ENCODE results near the genes PWP2, AIRE and TRPM2.

DNA sequence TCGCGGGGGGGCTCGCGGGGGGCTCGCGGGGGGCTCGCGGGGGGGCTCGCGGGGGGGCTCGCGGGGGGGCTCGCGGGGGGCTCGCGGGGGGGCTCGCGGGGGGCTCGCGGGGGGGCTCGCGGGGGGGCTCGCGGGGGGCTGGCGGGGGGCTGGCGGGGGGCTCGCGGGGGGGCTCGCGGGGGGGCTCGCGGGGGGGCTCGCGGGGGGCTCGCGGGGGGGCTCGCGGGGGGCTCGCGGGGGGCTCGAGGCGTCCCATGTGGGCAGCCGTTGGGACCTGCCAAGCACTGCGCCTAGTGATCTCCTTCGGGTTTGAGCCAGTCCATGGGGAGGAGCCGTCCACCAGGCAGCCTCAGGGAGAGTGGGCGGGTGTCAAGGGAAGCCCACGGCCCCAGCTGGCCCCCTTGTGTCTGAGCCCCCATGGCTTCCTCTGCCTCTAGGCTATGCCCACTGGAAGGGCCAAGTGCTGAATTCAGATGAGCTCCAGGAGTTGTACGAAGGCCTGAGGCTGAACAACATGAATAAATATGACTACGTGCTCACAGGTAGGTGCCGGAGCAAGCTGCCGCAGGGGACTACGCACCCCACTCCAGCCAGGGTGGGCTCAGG is 22.4 kb downstream of the PDXK start:
- PRO-cap = no peak
- RAMPAGE, long total RNA = no peak

GRCh38 chr21:43861389-43862036 is 3.5 kb upstream of the AGPAT3 start:
- PRO-cap = no peak
- RAMPAGE, long total RNA = no peak

GRCh38 chr21:43980611-43981413 is 31.3 kb upstream of the TRAPPC10 start:
- PRO-cap = no peak
- RAMPAGE, long total RNA = no peak

GRCh38 chr21:44013810-44014139 is 1.7 kb downstream of the TRAPPC10 start:
- PRO-cap = no peak
- RAMPAGE, long total RNA = no peak

DNA sequence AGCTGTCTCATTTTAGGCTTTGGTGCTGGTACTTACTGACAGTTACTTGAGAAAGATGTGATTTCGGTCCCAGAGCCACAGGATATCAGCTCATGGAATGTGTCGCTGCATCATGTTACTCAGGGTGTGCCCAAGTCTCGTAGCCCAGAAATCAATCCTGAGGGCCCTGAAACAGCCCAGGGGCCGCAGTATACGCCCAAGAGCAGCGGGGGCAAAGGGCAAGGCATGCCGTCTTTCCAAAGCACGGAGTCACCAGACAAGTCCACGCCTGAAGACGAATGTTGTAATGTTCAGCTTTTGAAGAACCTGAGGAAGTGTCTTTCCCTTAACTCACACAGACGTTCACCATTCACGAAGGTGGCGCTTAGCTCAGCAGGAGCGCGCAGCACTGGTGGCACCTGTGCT is 18.9 kb upstream of the PWP2 start:
- PRO-cap = no peak
- RAMPAGE, long total RNA = no peak

DNA sequence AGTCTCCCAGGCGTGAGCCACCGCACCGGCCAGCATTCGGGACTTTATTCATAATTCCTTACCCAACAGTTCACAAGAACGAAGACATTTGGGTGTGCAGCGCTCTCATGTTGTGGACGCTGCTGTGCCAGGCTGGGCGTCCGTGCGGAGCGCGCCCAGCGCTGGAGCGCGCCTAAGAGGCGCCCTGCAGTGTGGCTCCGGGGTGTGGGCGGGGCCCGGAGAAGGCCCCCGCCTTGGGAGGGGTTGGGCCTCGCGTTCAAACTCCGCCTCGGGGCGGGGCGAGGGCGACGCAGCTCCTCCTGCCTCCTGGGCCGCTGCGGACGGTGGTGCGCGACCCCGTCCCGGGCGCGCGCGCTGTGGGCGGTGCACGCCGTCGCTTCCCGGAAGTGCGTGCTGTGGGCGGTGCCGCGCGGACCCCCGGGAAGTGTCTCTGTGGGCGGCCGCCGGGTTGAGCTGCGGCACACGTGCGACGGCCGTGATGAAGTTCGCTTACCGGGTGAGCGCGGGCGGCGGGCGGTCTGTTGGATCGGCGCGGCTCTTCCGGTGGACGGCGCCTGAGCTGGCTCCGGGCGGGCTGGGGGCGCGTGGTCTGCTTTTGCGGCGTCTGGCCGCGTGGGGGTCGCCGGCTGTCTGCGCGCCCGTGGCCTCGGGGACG is at the start of gene PWP2:
Gene PWP2, plus strand, starts transcription at position 461 of the 655 bp plus-strand sequence.
- PRO-cap = unidirectional peak, plus-strand start at position 461 of the sequence
- RAMPAGE, long total RNA = no peak

DNA sequence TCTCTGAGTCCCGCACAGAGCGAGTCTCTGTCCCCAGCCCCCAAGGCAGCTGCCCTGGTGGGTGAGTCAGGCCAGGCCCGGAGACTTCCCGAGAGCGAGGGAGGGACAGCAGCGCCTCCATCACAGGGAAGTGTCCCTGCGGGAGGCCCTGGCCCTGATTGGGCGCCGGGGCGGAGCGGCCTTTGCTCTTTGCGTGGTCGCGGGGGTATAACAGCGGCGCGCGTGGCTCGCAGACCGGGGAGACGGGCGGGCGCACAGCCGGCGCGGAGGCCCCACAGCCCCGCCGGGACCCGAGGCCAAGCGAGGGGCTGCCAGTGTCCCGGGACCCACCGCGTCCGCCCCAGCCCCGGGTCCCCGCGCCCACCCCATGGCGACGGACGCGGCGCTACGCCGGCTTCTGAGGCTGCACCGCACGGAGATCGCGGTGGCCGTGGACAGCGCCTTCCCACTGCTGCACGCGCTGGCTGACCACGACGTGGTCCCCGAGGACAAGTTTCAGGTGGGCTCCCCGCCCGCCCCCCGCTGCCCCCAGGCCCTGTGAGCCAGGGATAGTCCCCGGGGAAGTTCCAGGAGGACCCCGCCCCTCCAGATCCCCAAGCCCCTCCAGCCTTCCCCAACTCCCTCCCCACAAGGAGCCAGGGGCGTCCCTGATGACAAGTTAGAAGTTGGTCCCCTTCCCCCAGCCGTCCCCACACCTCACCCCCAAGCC is at the start of gene AIRE:
Gene AIRE, plus strand, starts transcription at position 237 of the 709 bp plus-strand sequence.
- PRO-cap = no peak
- RAMPAGE, long total RNA = no peak

DNA sequence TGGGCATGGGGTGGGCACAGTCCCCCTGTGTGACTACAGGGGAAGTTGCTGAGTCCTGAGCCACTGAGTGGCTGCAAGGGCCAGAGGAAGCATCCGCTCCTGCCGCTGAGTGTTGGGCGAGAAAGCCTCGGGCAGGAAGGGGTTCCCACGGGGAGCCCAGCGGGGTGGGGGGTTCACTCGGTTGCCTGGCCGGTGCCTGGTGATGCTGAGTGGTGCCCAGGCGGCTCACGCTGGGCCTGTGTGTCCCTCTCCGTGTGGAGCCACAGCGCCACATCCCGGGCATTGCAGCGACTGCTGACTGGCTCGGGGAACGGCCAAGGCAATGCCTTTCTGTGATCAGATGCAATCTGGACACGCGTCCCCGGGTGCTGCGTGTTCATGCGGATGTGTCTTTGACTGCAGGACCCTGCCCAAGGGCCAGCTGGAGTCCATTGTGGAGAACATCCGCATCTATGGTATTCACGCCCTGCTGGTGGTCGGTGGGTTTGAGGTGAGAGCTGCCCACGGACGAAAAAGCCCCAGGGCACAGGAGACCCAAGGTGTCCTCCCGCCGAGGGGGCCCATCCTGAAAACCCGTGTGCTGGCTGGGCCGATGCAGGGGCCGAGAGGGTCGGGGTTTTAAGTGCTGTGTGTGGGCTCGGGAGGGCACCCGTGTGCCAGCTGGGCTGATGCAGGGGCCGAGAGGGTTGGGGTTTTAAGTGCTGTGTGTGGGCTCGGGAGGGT is 16.5 kb downstream of the CFAP410 start:
- PRO-cap = no peak
- RAMPAGE, long total RNA = no peak

DNA sequence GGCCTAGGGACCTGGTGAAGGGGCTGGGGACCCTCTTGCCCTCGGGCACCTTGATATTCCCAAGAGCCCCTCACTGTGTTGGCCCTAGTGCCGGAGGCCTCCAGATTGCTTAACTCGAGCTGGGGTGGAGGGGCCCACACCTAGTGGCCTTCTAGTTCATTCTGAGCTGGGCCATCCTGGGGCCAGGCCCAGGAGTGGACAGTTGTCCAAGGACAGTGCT is 11.3 kb downstream of the CFAP410 start:
- PRO-cap = no peak
- RAMPAGE, long total RNA = no peak

GRCh38 chr21:44328686-44329300 is 10.4 kb downstream of the CFAP410 start:
- PRO-cap = no peak
- RAMPAGE, long total RNA = no peak

DNA sequence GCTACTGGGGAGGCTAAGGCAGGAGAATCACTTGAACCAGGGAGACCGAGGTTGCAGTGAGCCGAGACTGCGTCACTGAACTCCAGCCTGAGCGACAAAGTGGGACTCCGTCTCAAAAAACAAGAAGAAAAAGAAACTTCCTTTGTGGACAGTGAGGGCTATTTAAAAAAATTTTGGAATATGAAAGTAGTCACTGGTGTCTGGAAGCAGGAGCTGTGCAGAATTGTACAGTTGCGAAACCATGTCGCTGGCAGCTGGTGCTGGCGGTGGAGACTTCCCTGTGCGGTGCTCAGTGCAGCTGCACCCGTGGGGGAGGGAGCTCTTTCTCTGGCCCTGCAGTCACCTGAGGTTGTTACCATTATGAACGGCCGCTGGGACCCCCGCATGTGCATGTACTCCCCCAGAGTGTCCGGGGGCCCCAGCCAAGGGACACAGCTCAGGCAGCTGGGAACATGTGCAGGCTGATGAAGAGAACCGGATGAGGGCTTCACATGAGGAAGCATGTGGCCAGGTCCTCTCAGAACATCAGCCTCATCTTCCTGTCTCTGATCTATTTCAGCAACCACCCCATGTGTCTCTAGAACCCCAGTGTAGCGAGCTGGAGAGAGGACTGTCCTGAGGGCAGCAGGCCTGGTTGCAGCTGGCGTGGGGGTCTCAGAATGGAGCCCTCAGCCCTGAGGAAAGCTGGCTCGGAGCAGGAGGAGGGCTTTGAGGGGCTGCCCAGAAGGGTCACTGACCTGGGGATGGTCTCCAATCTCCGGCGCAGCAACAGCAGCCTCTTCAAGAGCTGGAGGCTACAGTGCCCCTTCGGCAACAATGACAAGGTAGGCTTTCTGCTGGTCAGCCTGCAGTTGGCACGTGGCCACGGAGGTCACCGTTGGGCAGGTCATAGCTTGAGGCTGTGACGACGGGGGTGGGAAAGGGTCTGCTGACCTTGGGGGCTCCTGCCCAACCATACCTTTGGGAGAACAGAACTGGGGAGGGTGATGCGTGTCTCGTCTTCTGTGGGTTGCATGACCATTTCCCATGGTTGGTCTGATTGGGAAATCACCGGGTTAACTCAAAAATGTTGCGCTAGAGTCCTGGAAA is at the start of gene TRPM2:
Gene TRPM2, plus strand, starts transcription at position 580 of the 1,089 bp plus-strand sequence.
- PRO-cap = unidirectional peak, plus-strand start at position 580 of the sequence
- RAMPAGE, long total RNA = no peak

DNA sequence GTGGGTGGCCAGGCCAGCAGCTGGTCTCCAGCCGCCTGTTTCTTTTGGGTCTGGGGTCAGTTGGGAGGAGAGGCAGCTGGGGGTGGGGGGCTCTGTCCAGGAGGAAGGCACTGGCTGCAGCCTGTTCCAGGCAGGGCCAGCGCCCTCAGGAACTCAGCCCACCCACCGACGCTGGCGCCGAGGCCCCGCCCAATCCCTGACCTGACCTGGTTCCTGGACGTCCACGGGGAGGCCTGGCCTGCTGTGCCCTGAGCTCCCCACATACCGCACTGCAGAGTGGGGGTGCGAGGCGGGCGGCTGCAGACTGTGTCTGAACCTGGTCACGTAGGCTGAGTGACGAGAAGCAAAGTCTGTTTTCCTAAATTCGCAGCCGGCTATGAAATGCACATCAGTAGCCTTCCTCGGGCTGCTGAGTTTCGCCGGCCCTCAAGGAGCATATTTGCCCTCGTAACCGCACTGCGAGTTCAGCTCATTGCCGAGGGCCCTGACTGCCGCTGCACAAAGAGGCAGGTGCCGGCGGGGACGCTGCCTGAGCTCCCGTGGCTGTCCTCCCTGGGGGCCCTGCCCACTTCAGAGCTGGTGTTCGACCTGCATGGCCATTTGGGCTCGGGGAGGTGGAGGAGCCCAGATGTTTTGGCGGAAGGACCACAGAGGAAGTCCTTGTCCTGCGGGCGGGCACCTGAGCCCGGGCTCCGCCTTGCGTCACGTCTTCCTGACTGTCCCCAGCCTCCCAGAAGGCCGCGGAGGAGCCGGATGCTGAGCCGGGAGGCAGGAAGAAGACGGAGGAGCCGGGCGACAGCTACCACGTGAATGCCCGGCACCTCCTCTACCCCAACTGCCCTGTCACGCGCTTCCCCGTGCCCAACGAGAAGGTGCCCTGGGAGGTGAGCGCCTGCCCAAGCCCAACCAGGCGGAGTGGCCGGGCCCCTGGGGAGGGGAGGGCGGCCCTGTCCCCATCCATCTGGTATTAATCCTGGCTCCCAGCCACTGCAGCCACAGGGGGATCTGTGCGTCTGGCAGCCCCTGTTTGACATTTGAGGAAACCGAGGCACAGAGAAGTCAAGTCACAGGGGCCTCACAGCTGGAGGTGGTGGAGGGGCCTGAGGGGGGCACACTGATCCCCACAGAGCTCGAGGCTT is 30.0 kb upstream of the LRRC3 start:
- PRO-cap = no peak
- RAMPAGE, long total RNA = no peak

- PRO-cap = no peak
- RAMPAGE, long total RNA = no peak
These were observed 22.5 kb downstream of the LRRC3 start for GRCh38 chr21:44477795-44478160.

DNA sequence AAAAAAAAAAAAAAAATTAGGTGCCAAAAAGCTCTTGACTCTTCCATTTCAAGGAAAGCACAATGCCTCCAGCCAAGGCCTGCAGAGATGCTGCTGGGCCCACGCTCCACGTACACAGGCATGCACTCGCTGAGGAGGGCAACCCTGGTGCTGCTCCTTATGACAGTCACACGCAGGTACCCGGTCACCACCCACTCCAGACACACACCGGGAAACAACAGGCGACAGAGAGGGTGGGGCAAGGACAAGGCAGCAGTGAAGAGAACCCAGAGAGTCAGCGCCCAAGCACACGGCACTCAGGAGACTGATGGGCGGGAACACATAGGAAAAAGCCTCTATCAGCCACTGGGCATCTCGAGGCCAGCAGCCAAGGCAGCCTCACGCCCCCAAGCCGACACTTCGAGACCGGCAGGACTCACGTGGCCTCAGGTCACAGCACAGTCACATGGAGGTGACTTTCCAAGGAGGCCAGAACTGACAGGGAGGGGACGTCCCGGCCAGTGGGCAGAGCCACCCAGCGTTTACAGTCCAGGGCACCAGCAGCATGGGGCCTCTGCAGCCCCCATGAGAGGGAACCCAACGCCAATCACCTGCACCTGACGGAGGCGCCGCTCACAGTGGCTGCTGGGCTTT is 19.9 kb downstream of the PTTG1IP start:
- PRO-cap = no peak
- RAMPAGE, long total RNA = no peak

GRCh38 chr21:44855512-44856859 is 17.5 kb downstream of the PTTG1IP start:
- PRO-cap = no peak
- RAMPAGE, long total RNA = no peak

DNA sequence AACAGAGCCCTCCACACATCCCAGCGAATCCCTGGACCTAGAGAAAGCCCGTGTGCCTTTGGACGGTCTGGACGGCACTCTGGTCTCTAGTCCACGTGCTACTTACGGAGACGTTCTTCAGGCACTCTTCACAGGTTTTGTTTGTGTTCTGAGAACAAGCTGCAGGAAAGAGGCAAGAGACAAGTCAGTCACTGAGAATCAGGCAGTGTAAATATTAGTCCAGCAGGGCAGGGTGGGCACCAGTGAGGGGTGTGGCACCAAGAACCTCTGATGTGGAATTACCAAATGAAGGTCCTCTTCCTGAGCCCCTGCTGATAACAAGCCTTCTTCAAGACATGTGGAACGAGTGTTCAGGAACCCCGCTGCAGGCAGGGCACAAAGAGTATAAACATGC is 8.2 kb downstream of the PTTG1IP start:
- PRO-cap = no peak
- RAMPAGE, long total RNA = no peak

- PRO-cap = no peak
- RAMPAGE, long total RNA = no peak
These were observed 6.9 kb downstream of the PTTG1IP start for GRCh38 chr21:44866338-44867244.

DNA sequence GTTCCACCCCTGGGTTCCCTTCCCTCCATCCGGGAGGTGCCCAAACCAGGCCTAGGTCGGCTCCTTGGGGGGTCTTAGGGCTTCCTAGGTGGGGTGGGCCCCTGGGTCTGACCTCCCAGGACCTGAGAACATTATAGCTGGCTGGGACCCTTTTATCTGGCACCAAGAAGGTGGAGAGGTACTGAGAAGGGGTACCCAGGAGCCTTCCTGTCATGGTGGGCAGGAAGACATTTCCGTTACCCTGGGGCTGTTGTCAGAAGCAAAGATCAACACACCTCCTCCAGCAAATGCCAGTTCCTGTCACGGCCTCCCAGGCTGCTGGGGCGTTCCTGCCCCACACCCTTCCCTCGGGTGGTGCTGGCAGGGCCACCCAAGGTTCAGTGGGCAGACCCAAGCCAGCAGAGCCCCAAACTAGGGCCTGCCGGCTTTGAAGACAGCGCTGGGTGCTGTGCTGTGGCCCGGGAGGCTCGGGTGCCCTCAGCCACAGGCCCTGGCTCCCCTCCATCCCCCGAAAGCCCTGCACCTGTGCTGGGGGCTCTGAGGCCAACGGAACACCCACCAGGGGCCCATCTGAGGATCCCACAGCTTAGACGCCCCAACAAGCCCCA is 8.8 kb downstream of the ITGB2 start:
- PRO-cap = no peak
- RAMPAGE, long total RNA = no peak

DNA sequence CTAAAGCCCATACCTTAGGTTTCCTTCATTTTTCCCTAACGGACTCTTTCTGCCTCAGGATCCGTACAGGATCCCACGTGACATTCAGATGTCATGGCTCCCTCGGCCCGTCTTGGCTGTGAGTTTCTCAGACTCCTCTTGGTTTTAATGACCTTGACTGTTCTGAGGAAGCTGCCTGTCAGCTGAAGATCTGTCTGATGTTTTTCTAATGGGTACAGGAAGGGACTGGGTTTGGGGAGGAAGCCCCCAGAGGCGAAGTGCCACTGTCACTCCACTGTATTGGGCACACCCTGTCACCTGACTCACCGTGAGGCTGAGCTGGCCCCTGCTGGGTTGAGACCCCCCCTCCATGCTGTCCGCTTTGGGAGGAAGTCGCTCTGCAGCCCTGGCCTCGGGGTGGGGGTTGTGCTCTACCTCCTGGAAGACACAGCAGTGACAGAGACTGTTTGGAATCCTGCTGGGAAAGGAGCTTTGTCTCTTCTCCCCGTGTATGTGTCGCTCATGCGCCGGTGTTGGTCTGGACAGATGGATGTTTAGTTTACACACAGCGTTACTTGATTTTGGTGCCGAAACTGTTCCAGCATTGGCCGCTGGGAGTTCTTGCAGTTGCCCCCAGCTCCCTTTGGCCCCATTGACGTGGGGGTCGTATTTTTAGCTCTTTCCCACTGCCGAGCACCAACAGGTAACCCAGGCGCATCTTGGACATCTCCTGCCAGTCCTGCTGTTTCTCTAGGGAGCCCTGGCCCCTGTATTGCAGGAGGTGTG is 30.1 kb downstream of the SLX9 start:
- PRO-cap = bidirectional peak, plus-strand start at position 438 of the sequence, minus-strand start at position 292 of the sequence
- RAMPAGE, long total RNA = no peak

DNA sequence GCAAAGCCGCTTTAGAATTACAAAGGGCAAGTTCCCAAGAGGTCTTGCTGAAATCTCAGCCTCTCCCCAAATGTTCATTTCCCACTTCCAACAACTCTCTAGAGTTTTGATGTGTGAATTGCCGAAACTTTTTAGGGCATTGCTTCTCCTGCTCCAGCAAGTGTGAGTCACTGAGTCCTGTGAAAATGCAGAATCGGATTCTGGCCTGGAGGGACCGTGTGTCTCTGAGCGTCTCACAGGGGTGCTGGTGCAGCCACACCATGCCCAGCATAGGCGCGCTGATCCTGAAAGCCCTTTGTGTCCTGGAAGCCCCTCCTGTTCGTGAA is 43.8 kb upstream of the ADARB1 start:
- PRO-cap = bidirectional peak, plus-strand start at position 190 of the sequence, minus-strand start at position 80 of the sequence
- RAMPAGE, long total RNA = no peak

Measured in urinary bladder (tissue), 3 donors.